ENCODE results near the gene HFM1.

GRCh38 chr1:89010880-89011311, 11.8 kb downstream of the GBP3 start:
- RRBS: no CpG with 5 or more reads among the region's 9 CpGs

DNA sequence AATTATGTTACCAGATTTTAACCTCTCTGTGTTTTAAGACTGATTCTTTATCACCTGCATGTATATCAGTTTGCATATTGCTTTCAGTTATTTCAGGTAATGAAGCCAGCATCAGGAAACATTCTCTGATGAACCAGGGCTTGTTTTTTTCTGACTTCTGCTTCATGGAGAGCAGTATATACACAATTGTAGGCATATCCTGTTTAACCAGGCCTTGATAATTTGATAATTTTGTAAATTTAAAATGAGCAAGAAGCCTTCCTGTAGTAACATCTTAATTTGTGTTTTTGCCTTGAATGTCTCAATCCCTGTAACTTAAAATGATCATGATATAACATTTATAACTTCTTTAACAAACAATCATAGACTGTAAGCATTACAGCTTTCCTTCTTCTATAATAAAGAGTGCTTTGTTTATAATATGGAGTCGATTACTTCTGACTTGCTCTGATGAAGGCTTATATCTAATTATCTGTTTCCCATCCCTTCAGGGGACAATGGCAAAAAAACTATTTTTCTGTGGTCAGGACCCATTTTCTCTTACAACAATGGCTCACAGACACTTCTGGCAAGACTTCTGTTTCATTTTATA, 1.0 kb downstream of the GBP2 start:
- RRBS: no CpG with 5 or more reads among the region's 1 CpG

GRCh38 chr1:89566449-89567419, 42.1 kb downstream of the LRRC8B start:
- RRBS: no CpG with 5 or more reads among the region's 8 CpGs

DNA sequence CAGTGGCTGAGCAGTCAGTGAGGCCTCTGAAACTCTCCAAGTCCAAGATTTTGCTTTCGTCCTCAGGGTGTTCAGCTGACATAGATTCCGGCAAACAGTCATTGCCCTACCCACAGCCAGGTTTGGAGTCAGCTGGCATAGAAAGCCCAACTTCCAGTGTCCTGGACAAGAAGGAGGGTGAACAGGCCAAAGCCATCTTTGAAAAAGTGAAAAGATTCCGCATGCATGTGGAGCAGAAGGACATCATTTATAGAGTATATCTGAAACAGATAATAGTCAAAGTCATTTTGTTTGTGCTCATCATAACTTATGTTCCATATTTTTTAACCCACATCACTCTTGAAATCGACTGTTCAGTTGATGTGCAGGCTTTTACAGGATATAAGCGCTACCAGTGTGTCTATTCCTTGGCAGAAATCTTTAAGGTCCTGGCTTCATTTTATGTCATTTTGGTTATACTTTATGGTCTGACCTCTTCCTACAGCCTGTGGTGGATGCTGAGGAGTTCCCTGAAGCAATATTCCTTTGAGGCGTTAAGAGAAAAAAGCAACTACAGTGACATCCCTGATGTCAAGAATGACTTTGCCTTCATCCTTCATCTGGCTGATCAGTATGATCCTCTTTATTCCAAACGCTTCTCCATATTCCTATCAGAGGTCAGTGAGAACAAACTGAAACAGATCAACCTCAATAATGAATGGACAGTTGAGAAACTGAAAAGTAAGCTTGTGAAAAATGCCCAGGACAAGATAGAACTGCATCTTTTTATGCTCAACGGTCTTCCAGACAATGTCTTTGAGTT, 49.6 kb upstream of the LRRC8C start:
- RRBS: no CpG with 5 or more reads among the region's 8 CpGs

DNA sequence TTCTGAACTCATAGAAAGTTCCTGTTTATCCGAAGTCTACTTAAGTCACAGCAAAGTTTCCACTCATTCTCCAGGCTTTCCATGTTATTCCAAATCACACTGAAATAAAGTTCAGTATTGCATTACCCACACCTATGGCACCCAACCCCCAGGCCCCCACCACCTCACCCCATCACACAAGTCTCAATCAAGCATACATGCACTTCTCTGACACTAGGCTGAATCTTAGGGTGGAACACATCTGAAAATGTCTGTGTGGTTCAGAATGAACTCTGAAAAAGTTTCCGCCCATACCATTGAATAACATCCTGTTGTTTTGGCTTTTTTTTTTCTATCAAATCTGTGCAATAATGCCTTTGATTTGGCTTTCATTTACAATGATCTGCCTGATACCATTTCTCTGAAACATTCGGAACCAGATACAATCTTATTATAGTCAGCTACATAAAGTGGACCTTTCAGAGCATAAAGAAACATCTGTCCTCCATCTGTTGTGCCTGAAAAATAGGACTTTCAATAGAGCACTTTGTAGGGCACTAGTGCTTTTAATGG, 25.7 kb upstream of the LRRC8C start:
- RRBS: no CpG with 5 or more reads among the region's 3 CpGs

- RRBS: no CpG with 5 or more reads among the region's 2 CpGs
These were observed 25.7 kb downstream of the LRRC8D start for GRCh38 chr1:89846512-89846933.

- RRBS: no CpG with 5 or more reads among the region's 27 CpGs
These were observed 224.4 kb downstream of the ZNF326 start for GRCh38 chr1:90219033-90219934.

DNA sequence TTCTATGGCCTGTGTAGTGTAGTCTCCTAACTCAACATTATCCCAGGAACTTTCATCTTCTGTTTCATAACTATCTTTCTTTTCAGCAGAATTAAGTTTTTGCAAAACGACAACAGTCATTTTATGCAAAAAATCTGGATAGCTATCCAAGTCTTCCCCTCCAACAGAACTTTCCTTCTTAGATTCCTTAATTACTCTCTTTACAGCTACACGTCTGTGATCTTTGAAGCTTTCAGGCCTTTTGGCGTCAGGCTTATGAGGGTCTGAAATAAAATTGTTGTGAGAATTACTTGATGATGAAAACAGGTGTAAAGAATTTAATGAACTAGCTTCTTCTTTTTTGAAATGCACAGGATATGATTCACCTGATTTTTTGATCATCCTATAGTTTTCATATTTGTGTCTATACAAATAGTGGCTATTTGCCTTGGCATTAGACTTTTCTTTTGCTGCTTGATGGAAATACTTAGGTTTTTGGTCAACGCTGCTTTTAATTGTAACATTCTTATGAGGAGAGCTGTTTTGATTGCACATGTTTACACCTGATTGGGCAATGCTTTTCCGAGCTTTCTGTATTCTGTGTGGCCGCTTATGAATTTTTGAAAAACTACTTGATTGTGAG, 83.0 kb downstream of the ZNF644 start:
- RRBS: no CpG with 5 or more reads among the region's 6 CpGs

- RRBS: no CpG with 5 or more reads among the region's 7 CpGs
These were observed 15.0 kb downstream of the ZNF644 start for GRCh38 chr1:91006560-91007468.

GRCh38 chr1:91286326-91286933, 118.2 kb downstream of the HFM1 start:
- RRBS: no CpG with 5 or more reads among the region's 16 CpGs

- RRBS: 2% methylated on average over 22 of the region's 75 CpGs
These were observed at the start of gene HFM1 for GRCh38 chr1:91403941-91405141. Gene HFM1, minus strand, starts transcription at chr1:91404837.

DNA sequence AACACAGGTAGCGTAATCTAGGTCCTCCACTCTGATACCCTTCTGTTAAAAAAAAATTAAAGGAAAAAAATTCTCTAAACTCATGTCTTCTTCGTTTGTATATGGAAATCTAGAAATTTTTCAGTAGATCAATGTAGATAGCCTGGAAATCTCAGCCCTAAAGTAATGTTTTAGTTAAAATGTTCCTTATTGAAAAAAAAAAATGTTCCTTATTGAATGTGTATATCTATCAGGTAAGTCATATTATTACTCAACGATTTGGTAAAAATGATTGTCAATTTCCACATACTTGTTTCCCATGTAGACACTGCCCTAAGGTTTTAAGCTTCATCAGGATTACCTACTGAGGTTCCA, 181.2 kb downstream of the CDC7 start:
- RRBS: no CpG with 5 or more reads among the region's 3 CpGs

- RRBS: no CpG with 5 or more reads among the region's 11 CpGs
These were observed 182.6 kb downstream of the CDC7 start for GRCh38 chr1:91682938-91683895.

DNA sequence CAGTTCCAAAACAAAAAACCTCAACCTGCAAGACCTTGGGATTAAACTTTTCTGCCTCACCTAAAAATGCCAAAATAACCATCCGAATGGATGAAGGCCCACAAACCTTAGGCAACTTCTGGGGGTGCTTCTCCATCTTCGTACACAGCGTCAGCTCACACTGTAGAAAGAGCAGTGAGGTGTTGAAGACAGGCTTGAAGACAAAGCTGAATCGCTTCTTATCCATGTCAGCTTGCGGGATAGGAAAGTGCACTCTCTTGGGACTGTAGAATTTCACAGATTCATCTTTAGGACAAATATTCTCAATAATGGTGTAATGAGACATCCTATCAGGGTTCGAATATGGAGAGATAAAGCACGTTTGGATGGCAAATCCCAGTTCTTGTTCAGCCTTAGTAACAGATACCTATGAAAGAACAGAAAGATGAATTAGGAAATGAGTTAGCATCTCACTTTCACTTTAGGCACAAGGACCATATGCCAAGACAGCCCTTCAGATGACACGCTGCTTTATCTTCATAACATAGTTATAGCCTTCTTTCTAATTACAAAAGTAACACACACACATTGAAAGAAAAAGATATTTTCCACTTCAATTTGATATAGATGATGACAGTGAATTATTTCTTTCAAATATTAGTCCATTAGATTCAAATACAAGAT, 173.7 kb downstream of the TGFBR3 start:
- RRBS: no CpG with 5 or more reads among the region's 8 CpGs

DNA sequence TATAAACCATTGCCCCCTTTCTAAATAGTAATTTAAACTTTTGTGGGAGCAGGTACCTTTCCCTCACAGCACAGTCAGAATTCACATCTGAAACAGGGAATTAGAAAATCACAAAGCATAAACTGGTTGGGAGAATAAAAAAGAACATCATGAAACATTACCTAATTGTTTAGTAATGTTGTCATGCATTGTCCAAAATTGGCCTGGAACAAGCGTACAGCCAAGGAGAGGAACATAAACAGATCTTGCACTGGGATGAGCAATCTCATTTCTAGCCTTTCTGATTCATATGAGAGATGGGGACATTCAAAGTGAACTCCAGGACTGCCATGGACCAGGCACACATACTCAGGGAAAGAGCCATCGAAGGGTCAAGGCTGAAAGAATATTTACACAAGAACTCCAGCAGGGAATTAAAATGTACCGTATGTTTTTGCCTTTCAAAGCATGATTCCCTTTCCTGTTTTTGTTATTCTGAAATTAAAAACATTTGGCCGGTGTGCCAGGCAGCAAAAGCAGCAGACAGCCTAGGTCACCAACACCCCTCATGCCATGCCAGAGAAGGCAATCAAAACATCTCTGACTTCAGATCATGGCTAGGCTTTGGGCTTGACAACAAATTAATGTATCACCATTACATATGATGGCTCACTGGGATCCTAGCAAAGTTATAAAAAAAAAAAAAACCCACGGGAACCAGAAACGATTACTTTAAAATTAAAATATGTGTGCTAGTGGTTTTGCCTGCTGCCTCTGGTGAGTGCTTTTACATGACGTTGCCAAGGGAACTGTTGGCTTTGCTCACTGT, 159.9 kb downstream of the TGFBR3 start:
- RRBS: no CpG with 5 or more reads among the region's 7 CpGs

GRCh38 chr1:91745852-91746409, 140.0 kb downstream of the TGFBR3 start:
- RRBS: no CpG with 5 or more reads among the region's 3 CpGs

- RRBS: no CpG with 5 or more reads among the region's 8 CpGs
These were observed 108.3 kb downstream of the TGFBR3 start for GRCh38 chr1:91777666-91777967.

- RRBS: no CpG with 5 or more reads among the region's 3 CpGs
These were observed 82.2 kb downstream of the TGFBR3 start for GRCh38 chr1:91803738-91804198.

GRCh38 chr1:91828496-91829279, 57.3 kb downstream of the TGFBR3 start:
- RRBS: no CpG with 5 or more reads among the region's 9 CpGs

Measured in amniotic epithelial cell (primary cell).